Mesangial cell (primary cell): ENCODE results near the gene RAB18.

- RAMPAGE, long total RNA, result no peak
Observed at GRCh38 chr10:24251248-24252171, 42.6 kb downstream of the KIAA1217 start.

DNA sequence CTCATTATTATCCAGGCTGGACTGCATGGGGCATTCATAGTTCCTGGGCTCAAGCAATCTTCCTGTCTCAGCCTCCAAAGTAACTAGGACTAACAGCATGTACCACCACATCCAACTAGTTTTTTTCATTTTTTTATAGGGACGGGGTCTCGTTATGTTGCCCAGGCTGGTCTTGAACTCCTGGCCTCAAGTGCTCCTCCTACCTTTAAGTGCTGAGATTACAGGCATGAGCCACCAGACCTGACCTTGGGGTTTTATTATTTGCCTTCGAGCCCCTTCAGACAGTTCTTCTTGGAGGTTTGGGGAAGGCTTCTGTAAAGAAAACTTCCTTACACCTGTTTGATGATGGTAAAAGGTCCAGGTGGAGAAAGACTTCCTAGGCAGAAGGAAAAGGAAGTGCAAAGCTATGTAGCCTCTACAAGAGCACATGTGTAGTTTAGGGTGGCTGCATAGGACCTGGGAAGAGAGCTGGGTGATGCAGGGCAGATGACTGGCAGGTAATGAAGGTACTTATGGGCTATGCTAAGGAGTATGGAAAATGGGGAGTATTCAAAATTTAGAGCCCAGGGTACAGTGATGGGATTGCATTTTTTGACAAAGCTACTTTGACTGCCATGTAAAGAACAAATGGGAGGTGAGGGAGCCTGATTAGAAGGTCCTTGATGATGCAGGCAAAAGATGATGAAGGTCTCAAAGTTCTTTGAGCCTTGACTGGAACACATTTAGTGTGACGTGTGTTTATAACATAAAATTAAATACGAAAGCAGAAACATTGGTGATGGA is 95.6 kb downstream of the KIAA1217 start:
- RAMPAGE, long total RNA, result no peak

DNA sequence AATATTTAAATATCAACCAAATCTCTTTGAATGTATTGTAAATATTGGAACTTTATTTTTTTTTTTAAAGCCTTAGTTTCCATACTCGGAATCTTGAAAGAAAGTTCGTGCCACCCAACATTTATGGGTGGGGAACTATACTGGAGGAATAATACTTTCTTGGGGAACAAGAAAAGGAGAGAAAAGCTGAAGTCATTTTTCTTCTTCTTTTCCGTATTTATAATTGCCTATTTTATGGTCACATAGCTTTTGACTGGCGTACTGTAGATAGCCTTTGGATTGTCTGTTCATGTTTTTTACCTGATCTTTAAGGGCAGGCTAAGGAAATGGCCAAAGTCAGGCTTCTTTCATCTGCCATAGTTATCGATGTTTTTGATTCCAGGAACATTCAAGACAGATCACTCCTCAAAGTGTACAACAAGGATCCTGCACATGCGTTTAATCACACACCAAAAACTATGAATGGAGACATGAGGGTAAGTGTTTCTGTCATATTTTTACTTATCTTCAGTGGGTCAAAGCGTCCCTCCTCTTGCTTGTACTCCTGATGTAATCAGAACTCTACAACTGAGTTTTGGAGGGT is 229.2 kb downstream of the KIAA1217 start:
- RAMPAGE, long total RNA, result no peak

GRCh38 chr10:24450616-24451368 is 241.9 kb downstream of the KIAA1217 start:
- RAMPAGE, long total RNA, result no peak

DNA sequence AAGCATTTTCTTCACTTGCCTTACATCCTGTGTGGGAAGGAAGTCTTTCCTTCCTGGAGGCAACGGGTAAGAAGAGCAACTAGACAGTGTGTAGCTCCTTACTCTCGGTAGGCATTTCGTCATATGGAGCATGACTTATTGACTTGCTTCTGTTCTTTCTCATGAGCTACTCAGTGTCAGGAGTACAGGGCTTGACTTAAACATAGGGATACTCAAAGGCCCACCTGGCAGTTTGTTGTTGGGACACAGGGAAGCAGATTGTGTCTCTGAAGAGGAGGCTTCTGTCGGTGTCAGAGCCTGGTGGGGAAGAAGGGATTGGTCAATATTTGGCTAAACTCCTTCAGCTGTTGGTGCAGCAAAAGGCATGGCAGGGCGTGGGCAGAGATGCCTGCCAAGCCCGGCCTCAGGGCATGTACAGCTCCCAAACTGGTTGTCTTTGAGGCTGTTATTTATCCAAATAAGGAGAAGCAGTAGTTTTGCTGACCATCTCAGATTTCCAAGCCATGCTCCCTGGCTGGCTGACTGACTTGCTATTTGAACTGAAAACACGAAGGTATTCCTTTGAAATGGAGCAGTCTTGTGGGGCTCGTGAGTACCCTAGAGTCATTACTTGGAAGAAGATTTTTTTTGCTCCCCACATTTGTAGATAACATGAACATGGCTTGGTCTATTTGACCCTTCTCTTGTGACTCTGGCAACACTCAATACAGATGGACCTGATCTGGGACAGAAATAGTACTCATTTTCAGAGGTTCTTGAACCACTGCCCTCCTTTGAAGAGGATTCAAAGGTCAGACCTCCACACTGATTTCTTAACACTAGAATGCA is 249.0 kb downstream of the KIAA1217 start:
- RAMPAGE, long total RNA, result no peak

DNA sequence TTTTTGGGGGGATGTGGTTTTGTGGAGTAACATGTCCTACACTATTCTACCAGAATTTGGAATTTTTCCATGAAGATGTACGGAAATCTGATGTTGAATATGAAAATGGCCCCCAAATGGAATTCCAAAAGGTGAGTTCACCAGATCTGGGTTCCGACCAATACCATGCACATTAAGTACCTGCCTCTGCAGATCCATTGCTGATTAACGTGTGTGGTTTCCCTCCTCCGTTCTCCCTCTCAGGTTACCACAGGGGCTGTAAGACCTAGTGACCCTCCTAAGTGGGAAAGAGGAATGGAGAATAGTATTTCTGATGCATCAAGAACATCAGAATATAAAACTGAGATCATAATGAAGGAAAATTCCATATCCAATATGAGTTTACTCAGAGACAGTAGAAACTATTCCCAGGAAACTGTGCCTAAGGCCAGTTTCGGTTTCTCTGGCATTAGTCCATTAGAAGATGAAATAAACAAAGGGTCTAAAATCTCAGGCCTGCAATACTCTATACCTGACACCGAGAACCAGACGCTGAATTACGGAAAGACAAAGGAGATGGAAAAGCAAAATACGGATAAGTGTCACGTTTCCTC is 181.0 kb downstream of the ARHGAP21 start:
- RAMPAGE, long total RNA, result no peak

- RAMPAGE, long total RNA, result no peak
Observed at GRCh38 chr10:24709757-24710534, 13.7 kb downstream of the ARHGAP21 start.

DNA sequence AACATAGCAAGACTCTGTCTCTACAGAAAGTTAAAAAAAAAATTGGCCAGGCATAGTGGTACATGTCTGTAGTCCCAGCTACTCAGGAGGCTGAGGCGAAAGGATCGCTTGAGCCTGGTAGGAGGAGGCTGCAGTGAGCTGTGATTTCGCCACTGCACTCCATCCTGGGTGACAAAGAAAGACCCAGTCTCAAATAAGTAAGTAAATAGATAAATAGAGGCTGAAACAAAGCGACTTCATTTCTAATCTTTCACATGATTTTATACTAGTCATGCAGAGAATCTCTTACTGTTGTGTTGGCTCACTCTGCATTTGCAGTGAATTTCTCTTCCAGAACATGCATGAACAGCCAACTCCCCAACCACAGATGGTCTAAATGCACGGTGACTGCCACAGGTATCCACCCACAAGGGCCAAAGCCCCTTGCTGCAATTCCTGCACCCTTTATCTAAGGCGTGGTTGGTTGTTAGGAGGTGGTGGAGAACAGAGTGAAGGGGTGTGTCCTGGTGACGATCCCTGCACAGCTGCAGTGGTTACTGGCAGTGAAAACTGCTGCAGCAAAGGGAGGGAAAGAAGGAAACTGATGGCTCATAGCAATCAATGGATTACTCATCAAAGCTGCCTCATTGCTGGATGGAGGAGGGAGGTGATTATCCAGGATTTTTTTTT is 50.7 kb downstream of the PRTFDC1 start:
- RAMPAGE, long total RNA, result no peak

DNA sequence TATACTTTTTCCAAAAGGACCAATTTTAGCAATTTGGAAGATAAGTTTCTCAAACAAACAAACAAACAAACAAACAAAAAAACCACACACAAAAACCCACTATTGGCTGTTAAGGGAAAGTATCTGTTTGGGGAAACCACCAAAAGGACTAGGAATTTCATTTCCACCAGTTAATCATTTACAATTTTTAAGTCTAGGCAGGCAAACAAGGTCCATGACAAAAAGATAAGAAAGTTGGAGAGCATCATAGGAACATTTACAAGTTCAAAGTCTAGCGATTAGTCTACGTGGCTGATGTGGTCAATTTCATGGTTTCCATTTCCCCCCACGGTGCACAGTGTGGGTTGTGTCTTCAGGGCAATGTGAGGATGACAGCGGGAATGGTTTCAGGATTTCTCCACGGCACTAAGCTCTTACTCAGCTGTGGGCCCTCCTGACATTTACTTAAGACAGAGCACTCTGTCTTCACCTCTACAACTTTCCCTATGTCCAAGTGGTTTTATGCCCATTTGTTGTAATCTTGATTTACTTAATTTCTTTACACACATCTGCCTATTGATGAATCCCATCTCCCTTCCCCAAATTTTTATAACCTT is 62.6 kb downstream of the THNSL1 start:
- RAMPAGE, long total RNA, result no peak

DNA sequence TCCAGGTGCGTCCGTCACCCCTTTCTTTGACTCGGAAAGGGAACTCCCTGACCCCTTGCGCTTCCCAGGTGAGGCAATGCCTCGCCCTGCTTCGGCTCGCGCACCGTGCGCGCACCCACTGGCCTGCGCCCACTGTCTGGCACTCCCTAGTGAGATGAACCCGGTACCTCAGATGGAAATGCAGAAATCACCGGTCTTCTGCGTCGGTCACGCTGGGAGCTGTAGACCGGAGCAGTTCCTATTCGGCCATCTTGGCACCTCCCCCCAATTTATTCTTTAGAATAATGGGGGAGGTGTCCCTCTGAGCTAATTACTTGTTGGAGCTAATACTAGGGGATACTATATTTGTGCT is 78.3 kb downstream of the GPR158 start:
- RAMPAGE, long total RNA, result no peak

DNA sequence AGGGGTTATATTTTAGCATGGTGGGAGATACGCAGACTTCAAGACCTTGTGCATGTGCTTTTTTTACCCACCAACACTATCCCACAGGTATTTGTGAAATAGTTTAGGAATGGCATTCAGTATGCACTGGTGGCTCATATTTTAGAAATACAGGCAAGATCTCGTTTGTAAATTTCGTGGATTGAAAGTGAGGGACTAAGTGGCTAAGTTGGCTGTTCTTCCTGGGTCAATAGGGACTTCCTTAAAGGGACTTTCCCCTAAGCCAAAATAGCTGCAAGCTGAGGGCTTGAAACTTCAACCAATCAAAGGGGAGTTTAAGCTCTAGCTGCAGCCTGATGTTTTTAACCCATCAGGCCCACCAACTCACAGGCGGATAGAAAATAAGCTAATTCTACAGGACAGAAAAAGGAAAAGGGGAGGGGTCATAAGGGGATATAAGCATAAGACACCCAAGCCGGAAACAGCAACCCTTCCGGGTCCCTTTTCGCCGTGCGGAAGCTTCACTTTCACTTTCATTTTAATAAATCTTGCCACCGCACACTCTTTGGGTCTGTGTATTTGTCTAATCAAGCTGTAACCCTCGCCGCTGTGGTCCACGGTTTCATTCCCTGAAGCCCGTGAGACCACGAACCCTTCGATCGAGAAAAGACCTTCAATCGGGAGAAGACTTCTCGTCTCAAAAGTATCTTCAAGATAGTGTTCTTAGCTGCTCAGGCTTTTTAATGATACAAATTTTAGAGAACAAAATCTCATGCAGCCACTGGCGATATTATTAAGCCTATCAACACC is 291.1 kb downstream of the GPR158 start:
- RAMPAGE, long total RNA, result no peak

GRCh38 chr10:25880768-25881029 is 53.3 kb upstream of the MYO3A start:
- RAMPAGE, long total RNA, result no peak

GRCh38 chr10:25934639-25935373 is 777 bp downstream of the MYO3A start:
- RAMPAGE, long total RNA, result no peak

GRCh38 chr10:26662178-26662443 is 35.4 kb upstream of the PDSS1 start:
- RAMPAGE, long total RNA, result no peak

DNA sequence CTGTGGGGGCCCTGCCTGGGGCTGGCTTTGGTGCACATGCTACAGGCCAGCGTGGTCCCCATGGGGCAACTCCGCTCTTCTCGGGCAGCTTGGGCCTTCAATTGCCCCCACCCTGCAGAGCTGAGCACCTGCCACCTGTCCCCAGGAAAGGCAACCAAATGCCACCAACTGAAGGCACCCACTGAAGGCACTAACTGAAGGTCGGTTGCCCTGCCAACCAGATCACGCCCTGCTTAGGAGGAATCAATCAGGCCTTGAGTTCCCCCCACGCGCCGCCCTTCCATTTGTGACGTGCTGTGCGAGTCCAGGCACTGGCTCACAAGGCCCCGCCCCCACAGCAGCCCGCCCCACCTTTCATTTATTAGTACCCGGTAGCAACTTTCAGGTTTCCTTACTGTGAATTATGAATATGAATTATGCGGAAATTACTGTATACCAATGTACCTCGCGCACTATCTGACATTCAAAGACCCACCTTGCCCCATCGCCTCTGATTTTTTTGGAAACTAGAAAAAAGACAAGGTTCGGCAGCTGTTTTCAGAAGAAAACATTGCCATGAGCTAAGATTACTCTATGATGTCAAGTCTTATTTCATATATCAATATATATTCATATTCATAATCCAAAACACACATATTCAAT is 83.6 kb upstream of the ABI1 start:
- RAMPAGE, long total RNA, result no peak

- RAMPAGE, long total RNA, result no peak
Observed at GRCh38 chr10:27169869-27171059, 15.1 kb downstream of the MASTL start.

DNA sequence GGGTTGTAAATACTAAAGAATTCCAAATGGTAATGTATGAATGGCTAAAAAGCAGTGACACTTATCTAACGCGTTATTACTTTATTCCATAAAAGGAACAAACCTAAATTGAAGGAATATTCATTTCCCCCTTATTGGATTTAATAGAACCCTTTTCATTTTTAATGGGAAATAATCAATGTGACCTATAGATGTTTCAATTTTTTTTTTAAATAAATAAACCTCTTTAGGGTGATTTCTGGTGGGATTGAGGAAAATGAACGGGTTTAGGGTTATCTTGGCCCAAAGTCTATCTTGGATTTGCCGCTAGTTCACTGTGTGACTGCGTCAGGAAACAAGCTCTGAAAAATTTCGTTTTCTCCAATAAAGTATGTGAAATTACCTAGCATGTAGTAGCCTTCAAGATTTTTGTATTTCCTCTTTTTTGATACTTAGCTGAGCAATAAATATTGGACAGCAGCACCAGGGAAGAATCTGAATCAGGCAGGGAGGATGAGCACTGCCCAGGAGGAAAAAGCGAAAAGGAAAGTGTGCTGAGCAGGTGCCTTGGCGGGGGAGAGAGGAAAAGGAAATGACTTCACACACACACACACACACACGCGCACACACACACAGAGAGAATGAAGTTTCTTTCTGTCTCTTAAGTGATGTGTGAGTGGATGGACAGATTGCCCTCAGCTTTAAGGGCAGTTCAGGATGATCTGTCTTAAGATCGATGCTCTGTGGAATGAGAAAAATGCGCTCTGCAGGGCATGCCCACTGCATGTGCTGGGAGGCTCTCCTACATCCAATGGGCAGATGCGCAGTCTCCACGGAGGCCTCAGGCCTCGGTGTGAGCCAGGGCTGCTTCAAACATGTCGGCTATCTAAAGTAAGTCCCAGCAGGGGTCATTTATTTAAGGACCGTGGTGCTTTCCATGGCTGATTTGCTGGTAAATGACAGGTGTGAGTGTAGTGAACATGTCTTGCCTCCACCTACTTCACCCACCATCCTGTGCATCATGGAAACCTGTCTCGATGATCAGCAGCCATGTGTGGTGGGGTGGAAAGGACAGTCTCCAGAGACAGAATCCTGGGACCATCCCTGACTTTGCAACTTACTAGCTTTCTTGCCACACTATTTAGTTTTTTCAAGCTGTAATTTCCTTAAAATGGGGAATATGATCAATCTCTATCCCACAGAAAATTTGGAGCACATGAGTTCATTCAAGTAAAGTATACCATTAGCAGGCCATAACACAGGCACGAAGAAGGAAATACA is 2.3 kb upstream of the ACBD5 start:
- RAMPAGE, long total RNA, result no peak

DNA sequence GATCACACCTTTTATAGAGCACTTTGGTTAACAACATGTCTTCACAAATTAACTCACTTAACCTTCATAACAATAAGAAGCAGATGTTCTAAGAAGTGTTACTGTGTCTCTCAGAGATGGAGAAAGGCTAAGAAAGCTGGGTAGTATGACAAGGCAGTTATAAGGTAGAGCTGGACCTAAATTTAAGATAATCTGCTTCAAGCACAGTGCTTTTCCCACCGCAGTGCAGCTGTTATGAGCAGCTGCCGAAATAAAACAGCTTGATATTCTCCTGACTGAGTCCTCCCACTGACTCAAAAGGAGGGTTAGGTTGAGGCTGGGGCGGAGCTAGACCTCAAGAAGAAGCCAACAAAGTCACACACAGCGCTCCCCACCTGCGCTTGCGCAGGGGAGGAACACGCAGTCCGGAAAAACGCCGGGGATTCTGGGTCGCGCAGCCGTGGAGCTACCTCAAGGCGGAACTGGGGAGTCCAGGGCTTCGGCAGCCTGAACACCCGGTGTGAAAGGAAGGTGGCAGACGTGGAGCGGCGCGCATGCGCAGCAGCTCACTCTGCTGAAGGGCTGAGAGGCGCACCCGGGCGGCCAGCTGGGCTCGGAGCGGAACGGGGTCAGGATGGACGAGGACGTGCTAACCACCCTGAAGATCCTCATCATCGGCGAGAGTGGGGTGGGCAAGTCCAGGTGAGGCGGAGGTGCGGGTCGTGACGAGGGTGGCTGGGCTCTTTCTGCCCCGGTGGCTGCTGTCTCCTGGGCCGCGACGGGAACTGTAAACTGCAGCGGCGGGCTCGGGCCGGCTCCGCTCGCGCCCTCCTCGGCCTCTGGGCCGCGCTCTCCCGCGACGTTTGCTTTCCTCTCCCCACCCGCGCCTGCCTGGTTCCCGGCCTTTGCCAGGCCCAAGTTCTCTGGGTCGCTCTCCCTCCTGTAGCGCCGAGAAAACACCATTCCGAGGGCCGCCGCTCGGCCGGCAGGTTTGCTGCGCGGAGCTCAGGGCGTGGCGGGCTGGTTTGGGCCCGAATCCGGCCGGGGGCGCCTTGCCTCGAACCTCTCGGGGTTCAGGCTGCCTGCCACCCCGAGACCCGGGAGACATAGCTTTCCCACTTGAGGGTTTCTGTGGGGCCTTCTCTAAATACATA is at the start of gene RAB18:
Gene RAB18 (plus strand): TSS at position 548 of the 1,133 bp plus-strand sequence.
- RAMPAGE, long total RNA, result start-site peak on the plus strand centred at position 542 of the sequence, 107 bp wide, 2,133 reads

GRCh38 chr10:27982894-27983386 is 15.9 kb downstream of the ODAD2 start:
- RAMPAGE, long total RNA, result no peak

DNA sequence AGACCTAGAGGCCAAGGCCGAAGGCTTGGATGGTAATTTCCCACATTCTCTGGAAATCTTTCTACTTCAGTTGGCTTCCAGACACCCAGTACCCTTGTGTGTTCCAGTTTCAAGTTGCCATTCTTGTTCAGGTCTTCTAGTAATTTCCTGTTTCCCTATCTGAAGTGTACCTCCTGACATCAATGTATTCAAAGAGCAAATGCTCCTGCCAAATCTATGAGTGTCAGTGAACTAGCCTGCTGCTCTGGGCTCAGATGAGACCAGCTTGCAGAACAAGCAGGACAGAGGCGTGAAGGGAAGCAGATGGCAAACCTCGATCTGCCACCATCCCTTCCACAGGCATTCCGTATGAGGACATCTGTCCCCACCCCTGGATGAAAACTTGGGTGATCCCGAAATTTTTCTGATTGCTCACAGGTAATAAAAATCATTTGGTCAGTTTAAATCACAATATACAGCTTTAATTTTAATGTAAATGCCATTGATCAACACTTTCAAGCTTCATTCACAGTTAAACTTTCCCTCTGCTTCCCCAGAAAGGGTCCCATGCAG is 4.4 kb upstream of the MPP7 start:
- RAMPAGE, long total RNA, result no peak